Left colon (tissue), 1 donor: Measurements from ENCODE around the genes RASGEF1B, SEC31A and GPAT3.

DNA sequence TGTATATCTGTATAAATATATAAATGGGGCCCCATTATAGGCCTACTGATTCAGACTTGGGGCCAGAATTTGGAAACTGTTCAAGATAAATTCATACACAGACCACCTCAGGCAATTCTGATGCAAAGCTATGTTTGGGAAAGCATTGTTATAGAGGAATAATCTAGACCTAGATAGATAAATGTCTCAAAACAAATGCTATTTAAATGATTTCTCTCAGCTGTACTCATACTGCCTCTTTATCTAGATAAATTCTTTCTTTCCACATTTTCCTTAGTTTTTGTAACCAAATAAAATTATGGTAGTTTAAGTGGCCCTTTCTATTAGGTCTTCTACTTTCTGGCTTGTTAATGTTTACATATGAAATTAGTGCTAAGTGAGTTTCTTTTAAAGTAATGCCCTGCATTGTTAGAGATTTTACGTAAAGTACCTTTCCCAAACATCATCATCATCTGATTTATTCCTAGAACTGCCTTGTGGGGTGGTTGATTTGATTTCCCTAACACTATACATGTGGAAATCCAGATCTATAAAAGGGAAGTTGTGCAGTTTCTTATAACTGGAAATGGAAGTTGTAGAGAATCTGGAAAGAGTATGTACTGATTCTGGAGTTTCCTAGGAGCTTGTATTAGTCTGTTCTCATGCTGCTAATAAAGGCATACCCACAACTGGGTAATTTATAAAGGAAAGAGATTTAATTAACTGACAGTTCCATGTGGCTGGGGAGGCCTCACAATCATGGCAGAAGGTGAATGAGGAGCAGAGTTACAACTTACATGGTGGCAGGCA is 47.7 kb downstream of the BMP2K start:
- PRO-cap, result no peak

DNA sequence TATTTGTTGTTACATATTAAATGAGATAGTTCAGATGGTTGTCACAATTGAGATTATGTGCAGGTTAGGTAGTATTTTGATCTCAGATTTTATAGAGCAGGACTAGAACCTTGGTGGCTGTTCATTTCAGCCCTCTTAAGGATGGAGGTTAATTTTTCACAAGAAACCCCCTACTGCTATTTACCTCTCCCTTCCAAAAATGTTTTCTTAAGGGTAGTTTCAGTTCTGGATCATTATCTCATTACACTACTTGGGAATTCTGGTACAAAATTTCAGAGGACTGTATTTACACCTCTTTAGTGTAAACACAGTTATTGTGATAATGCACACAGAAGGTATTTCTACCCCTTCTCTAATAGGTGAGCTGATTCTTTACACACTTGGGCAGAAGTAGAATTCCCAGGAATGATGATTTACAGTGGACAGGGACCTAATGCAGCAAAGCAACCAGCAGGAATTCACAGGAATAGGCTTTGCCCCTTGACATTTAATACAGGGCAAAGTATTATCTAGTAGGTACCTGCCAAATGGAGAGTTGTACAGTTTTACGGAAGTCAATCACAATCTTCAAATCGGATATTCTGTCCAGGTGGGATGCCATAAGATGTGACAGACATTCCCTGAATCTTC is 21.9 kb downstream of the PAQR3 start:
- PRO-cap, result no peak

GRCh38 chr4:80138778-80139250 is 58.5 kb upstream of the PRDM8 start:
- PRO-cap, result no peak

DNA sequence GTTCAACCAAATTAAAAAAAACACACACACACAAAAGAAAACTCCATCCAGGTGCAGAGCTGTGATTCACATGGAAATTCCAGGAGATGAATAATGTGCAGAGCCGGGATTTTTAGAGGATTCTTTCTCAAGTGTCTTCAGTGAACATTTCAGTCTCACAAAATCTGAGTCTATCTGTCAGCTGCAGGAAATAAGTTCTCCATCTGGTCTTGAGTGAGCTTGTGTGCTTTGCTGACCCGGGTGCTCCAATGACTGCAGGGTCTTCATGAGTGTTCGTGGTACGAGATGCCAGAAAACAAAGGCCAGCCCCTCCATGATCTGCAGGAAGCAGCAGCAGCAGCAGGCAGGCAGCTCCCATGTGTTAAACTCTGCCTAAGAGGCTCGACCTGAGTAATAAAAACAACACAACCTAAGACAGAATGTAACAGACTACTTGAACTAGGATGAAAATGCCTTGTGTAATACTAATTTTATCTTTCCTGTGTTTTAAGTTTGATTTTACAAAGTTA is 44.2 kb downstream of the RASGEF1B start:
- PRO-cap, result no peak

DNA sequence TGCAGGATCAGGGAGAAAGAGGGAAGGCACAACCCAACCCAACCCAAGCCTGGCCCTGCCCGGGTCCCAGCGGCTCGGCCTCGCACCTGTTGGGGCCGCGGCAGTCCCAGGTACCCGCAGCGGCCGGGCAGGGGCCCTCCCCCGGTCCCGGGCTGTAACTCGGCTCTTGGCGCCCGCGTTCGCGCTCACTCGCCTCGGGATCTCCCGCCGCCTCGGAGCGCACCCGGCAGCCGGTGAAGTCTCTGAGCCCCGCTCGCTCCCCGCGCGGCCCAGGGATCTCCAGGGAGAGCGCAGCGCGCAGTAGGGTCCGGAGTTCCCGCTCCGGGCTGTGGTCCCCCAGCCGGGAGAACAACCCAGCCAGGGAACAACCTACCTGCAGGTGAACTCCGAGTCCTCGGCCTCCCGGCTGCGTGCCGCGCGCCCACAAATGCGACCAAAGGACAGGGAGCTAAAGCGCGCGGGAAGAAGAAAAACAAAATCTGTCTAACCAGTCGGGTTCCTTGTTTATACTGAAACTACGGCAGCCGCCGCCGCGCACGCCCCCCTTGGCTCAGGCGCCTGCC is at the start of gene RASGEF1B:
TSS of gene RASGEF1B (minus strand) at position 511 of the 563 bp plus-strand sequence.
- PRO-cap, result bidirectional peak, plus-strand start at position 211 of the sequence, minus-strand start at position 244 of the sequence; bidirectional peak, plus-strand start outside the sequence, minus-strand start at position 442 of the sequence

- PRO-cap, result no peak
Observed at GRCh38 chr4:82469793-82470360, 39.5 kb downstream of the ENOPH1 start.

- PRO-cap, result no peak
Observed at GRCh38 chr4:82797711-82798185, 848 bp downstream of the SCD5 start.

DNA sequence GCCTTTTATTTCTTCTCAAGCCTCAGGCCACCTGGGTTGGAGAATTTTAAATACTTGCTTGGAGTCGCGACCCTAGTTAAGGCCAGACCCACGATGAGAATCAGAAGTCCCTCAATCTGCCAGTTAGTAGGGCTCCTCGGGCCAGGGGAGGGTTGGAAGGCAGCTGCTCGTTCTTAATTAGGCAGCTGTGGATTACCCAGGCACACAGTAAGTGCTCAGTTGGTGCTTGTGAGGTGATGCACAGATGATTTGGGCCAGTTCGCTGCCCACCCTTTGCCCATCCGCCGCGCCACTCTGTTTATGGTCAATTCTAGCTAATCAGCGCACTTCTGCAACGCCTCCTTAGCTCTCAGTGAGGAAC is 575 bp upstream of the SCD5 start:
- PRO-cap, result no peak

DNA sequence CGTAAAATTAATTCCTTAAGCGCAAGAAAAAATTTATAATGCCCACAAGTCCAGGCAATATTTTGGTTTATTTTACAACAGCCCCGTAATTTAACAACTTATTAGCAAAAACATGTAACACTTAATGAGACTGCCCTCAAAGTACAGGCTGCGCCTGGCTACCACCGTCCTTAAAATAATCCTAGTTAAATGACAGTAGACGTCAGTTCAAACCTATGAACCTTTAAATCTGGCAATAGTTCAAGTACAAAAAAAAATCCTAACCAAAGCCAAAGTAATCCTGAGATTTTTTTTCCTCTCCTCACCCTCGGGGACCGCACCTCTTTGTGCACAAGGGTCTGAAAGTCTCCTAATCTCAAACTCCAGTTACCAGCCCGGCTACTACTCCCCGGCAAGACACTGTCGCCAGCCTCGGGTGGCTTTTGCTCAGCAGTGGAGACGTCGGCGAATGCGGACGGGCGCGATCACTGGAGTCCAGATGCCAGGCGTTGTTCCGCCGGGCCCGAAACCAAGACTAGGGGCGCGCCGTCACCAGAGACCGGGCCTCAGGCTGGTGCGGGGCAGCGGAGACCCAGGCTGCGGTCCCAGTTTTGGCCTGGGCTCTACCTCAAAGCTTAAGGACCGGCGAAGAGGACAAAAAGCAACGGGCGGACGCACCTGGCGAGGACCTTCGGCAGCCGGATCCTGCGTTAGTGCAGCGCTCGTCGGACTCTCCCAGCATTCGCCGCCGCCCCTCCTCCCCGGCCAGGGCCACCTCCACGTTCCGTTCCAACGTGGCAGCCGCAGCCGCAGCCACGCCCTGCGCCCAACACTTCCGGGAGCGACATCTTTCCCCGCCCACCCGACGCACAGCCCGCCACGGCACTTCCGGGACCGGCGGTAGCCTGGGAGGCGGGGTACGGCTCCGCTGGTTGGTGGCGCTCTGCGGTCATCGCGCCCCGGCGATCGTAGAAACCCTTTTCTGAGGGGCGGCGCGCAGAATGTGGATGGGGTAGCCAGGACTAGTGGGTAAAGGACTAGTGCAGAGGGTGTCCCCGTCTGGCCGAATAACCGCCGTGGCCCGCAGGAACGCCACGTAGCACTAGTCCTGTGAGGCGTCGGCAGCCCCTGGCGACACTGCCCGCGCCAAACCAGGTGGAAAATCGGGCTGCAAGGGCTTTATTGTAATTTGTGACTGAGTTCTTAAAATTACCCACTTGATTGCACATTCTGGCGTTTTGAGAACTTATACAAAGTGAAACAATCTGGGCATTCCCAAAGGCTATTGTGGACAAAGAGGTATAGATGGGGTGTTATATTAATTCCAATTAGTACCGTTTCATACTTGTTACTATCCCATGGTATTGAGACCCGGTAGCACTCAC is at the start of gene SEC31A:
TSS of gene SEC31A (minus strand) at position 723 of the 1,364 bp plus-strand sequence.
- PRO-cap, result bidirectional peak, plus-strand start at position 432 of the sequence, minus-strand start at position 450 of the sequence; bidirectional peak, plus-strand start at position 879 of the sequence, minus-strand start at position 723 of the sequence

GRCh38 chr4:83013556-83013882 is 2.9 kb upstream of the LIN54 start:
- PRO-cap, result unidirectional peak, plus-strand start at chr4:83013674

DNA sequence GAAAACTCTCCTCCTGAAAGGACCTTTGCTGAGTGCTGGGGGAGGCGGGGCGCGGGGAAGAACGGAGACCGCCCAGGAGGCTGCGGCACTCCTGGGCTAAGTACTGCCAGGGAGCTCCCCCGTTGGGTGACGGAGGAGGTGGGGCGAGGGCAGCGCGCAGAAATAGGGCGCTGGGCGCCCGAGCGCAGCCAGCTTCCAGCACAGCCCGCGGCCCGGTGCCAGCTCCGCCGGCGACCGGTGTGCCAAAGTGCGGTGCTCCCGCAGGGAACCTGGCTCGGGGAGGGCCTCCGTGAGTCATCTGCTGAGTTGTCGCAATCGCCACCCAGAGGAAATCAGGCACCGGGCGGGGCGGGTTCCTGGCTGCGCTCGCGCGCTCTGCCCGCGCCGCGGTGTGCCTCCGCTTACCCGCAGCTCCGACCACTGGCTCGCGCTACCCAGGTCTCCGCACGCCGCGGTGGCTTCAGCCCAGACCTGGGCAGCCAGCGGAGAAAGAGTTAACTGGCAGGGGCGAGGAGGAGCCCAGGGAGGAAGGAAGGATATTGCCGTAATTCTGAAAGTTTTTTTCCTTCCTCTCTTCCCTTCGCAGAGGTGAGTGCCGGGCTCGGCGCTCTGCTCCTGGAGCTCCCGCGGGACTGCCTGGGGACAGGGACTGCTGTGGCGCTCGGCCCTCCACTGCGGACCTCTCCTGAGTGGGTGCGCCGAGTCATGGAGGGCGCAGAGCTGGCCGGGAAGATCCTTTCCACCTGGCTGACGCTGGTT is at the start of gene GPAT3:
TSS of gene GPAT3 (plus strand) at position 191 of the 759 bp plus-strand sequence.
- PRO-cap, result bidirectional peak, plus-strand start at position 31 of the sequence, minus-strand start at position 63 of the sequence; bidirectional peak, plus-strand start at position 129 of the sequence, minus-strand start at position 105 of the sequence; bidirectional peak, plus-strand start at position 191 of the sequence, minus-strand start at position 241 of the sequence; bidirectional peak, plus-strand start at position 325 of the sequence, minus-strand start at position 300 of the sequence

GRCh38 chr4:84501516-84502430 is 2.7 kb upstream of the NKX6-1 start:
- PRO-cap, result no peak

GRCh38 chr4:84585398-84586022 is 2.6 kb downstream of the CDS1 start:
- PRO-cap, result no peak

GRCh38 chr4:84814254-84814902 is 152.1 kb downstream of the WDFY3 start:
- PRO-cap, result no peak

- PRO-cap, result no peak
Observed at GRCh38 chr4:85477319-85478009, 2.5 kb downstream of the ARHGAP24 start.

- PRO-cap, result no peak
Observed at GRCh38 chr4:85603833-85604267, 128.9 kb downstream of the ARHGAP24 start.

- PRO-cap, result no peak
Observed at GRCh38 chr4:85607634-85608100, 132.7 kb downstream of the ARHGAP24 start.

DNA sequence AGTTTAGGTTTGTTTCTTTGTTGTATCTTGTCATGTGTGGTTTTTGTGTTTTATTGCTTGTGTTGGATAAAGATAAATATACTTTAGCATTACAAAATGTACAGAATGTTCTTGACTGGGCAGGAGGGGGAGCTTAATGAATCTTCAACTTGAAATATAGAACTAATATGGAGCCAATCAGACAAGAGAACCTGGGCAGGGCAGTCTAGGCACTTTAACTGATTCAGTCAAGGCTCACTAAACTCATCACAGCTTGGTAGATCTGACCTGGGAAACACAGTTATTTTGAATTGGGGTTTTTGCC is 304.2 kb downstream of the ARHGAP24 start:
- PRO-cap, result no peak

GRCh38 chr4:86595909-86596248 is 1.8 kb downstream of the PTPN13 start:
- PRO-cap, result no peak

DNA sequence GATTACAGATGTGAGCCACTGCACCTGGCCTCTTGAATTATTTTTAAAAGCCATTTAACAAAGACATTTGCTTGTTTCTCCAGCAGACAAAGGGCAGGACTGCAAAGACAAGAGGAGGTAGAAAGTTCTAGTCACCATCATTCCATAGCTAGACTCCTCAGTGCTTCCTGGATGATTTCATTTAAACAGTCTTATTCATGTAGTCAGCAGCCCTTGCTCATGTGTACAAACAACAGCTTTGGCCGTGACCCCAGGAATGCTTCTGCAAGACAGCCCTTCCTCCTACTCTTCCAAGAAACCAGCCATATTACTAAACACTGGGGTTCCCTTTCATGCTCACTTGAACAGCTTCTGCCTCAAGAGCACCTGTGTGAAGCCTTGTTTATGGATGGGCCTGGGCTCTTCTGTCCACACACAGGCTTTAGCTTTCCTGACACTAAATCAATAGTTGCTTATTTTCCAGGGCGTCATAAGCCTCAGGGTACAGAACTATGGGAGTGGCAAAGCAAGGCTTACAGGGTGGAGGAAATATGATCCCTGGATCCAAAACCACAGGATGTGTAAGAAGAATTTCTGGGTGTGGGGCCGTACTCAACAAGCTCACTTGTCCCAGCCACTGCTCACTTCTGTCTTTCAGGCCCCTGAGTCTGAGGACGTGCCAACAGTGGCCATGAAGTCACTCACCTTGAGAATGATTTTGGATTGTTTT is 17.9 kb downstream of the SLC10A6 start:
- PRO-cap, result no peak